Kidney epithelial cell (primary cell): ENCODE measurements around a stretch of chr11.

DNA sequence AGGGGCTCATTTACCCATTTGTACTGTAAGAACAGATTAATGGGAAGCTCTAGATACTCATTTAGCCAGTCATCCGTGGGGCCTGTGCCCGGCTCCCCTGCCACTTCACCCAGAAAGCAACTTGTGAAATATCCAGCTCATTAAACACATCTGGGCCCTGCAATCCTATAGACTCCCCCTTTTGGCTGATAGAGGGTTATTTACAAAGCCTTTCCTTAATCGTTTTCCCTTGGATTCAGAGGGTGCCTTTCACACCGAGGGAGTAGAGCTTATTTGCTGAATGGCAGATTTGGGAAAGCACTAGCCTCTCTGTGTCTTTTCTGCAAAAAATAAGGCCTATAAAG lies 119.4 kb downstream of the SORL1 start:
- RAMPAGE, long total RNA = no peak
- RRBS = no CpG with 5 or more reads among the region's 4 CpGs

GRCh38 chr11:121578576-121579110 lies 126.5 kb downstream of the SORL1 start:
- RAMPAGE, long total RNA = no peak
- RRBS = no CpG with 5 or more reads among the region's 6 CpGs

DNA sequence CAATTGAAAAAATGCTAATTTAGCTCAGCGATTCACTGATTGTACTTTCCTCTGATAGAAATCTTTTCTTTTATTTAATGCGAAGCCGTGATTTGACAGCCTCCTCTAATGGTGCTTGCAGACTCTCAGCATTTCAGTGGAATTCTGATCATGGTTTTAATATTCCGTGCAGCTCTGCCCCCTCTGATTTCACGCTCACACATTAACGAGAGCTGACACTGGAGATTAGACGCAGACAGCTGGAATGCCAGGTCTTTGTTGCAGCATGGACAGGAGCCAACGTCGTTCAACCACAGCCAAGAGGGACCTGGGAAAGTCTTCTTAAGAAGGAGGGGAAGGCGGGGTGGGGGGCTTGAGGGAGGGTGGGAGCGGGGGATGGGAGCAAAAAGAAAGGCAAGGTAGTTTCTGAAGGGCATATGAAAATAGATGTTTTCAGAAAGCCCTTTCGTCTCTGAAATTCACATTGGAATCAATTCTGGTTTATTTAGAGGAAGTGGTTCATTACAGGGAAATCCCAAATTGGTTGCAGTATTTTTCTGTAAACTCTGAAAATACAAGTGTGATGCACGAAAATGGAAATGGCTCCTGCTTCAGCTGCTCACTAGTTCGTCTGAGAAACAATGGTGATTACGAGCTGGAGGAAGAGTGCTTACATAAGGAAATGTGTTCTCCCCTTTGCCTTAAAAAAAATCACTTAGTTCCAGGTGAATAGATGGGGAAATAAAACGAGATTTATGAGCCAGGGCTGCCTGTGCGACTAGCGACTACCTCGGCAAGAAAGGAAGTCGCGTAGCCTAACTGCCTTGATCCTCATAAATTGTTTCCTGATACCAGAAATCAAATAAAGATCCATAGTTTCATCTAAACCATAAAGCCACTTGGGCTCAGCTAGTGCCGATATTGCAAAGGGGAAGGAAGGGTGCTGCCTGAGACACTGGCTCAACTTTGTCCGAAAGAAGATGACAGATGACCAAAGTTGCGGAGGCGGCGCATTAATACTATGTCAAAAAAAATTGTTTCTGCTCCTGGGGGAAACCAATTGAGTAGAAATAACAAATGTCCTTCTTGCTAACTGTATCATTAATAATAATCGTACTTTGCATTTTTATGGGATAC lies 186.1 kb downstream of the BLID start:
- RAMPAGE, long total RNA = no peak
- RRBS = no CpG with 5 or more reads among the region's 27 CpGs

GRCh38 chr11:122047098-122047304 lies 69.0 kb downstream of the BLID start:
- RAMPAGE, long total RNA = no peak
- RRBS = no CpG with 5 or more reads among the region's 2 CpGs

GRCh38 chr11:122152072-122152432 lies 36.0 kb upstream of the BLID start:
- RAMPAGE, long total RNA = no peak
- RRBS = no CpG with 5 or more reads among the region's 6 CpGs

- RAMPAGE, long total RNA = no peak
- RRBS = no CpG with 5 or more reads among the region's 10 CpGs
These were observed 40.2 kb upstream of the BLID start for GRCh38 chr11:122156136-122156673.

GRCh38 chr11:122202023-122202718 lies 86.2 kb upstream of the BLID start:
- RAMPAGE, long total RNA = no peak
- RRBS = no CpG with 5 or more reads among the region's 9 CpGs

DNA sequence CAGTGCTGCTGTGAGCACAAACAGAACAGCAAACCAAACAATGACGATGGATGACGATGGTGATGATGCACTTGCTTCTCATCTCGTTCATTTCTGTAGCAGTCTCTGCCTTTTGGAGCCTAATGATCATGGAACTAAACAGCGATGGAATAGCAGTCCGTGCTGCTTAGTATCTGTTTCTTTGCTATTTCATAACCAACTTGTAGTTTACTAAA lies 220.7 kb upstream of the BLID start:
- RAMPAGE, long total RNA = no peak
- RRBS = no CpG with 5 or more reads among the region's 5 CpGs

DNA sequence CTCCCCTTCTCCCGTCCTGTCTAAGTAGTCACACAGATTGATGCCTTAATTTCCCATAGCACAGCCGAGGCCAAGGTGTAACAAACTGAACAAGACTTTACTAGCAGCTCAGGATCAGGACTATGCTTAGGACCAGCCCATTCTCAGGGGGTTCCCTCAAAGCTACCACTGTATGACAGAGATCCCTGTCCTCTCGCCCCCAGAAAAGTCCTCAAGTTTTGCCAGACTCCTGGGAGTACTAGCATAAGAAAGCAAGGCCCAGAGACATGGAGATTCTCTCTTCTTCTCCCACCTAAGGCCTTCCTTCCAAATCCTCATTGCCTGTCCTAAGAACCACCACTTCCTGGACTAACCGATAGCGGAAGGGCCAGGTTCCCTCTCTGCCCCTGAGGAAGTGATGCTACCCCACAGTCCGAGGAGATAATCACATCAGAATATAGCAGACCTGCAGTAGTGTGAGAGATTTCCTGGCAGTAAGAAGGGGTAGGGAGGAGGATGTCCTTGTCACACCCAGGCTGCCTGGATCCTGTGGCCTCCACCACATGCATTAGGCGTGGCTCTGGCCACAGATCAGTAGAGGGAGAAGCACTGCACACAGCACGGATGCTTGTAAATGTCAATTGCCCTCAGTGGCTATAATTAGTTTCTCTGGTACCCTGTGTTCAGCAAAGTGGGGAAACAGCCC lies 61.6 kb downstream of the UBASH3B start:
- RAMPAGE, long total RNA = no peak
- RRBS = no CpG with 5 or more reads among the region's 8 CpGs

DNA sequence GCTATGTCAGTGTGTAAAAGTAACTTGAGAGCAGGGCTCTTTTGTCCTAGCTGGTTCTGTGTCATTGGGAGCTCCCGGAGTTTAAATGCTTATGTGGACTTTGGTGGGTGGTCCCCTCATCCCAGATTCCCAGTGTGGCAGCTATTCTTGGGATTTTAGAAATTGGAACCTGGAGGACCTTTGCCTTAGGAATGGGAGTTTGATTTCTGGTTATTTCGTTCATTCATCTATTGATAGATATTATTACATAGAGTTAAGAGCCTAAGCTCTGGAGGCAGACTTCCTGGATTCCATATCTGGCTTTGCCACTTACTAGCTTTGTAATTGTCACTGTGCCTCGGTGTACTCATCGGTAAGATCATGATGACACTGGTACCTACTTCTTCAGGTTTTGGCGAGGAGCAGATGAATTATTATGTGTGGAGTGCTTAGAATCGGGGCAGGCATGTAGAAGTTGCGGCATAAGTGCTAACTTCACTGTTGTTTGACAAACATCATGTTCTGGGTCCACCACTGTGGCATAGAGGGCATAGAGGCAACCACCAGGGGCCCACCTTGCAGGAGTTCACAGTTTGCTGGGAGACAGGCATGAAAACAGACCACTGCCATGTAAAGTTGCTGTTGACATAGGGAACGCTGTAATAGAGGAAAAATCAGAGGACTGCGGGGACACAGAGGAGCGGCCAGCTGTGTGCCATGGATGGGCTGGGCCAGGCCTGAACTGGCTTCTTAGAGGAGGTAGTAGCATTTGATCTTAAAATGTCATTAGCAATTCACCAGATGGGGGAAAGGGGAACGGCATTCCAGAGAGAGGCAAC lies 68.6 kb downstream of the UBASH3B start:
- RAMPAGE, long total RNA = no peak
- RRBS = no CpG with 5 or more reads among the region's 11 CpGs

- RAMPAGE, long total RNA = no peak
- RRBS = no CpG with 5 or more reads among the region's 7 CpGs
These were observed 61.8 kb upstream of the CRTAM start for GRCh38 chr11:122776260-122777054.

GRCh38 chr11:123003325-123003847 lies 21.8 kb upstream of the BSX start:
- RAMPAGE, long total RNA = no peak
- RRBS = no CpG with 5 or more reads among the region's 7 CpGs

DNA sequence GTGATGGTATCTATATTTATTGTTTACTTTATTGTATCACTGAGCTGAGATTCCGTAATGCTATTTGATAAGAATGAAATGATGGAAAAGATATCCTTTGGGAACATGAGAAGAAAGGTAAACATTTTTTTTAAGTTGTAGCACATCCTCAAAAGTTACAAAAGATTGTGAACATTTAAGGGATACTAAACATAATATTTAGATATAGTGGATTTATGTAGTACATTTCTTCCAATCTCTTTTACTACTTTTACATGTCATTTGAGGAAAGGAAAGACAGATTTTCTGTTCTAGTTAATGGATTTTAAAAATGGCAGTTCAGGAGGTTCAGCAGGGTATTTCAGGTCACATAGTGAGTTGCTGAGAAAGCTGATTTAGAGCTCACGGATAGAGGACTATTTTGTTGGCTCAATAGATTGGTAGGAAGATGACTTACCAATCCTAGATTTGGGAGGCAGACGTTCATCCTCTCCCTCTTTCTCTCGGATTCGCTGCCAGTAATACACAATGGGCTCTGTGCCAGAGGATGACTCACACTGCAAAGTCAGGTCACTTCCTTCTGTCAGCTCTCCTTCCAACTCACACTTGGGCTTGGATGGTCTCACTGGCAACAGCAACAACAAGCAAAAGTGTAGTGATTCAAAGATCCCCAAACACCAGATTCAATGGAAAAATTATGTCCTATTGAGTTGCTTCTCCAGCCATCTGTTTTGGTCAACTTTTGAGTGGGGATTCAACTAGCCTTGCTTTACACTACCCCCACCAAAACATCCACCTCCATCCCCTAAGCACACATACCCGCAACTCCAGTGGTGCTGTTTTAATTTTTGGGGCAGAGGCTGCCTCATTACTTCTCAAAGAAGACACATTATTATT lies 21.5 kb upstream of the HSPA8 start:
- RAMPAGE, long total RNA = no peak
- RRBS = no CpG with 5 or more reads among the region's 6 CpGs

DNA sequence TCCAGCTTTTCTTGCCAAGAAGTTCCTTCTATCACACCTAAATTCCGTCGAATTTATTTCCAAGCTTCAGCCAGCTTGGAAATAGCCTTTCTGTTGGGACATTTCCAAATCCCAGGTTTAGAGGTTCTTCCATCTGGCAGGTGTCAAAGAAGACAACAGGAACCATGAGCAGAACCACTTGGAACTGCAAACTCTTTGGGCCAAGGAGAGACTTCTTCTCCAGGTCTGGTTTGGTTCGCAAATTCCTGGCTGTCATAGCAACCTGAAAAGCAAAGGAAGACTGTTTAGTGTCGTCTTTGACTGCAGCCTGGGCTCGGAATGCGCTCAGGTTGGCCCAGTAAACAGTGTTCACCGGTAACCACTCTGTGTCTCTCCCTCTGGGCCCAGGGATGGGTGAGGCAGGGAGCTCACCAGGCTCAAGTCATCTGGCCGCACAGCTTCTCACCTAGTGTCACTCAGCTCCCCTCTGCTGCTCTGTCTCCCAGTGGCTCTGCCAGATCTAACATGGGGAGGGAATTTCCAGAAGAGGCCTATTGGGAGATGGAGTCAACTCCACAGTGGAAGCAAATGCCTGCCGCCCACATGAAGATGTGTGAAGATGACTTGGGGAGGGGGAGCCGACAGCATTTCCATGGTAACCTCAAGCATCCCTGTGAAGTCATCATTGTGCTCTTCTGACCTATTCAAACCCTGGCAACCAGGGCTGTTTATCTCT lies 11.9 kb upstream of the CLMP start:
- RAMPAGE, long total RNA = no peak
- RRBS = no CpG with 5 or more reads among the region's 10 CpGs

DNA sequence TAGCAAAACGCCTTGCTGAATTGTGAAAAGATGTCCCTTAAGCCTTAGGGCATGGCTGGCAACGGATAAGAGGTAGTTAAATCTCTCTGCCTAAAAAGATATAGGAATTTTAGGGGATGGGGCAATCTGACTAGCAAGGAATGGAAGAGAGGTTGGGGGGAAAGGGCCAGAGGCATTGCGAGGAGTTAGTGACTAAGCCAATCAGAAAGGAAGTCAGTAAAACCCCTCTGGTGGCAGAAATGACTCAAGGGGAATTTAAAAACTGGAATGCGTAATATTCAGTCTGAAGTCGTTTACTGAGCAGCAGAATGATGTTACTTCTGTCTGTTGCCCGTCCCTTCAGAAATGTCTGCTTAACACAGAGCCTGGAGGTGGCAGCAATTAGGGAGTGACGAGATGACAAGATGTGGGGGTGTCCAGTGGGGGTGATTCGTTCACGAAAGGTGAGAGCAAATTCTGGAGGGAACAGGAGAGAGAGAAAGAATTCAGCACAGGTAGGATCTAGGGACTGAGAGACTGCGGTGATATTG lies 107.7 kb upstream of the CLMP start:
- RAMPAGE, long total RNA = no peak
- RRBS = no CpG with 5 or more reads among the region's 10 CpGs

DNA sequence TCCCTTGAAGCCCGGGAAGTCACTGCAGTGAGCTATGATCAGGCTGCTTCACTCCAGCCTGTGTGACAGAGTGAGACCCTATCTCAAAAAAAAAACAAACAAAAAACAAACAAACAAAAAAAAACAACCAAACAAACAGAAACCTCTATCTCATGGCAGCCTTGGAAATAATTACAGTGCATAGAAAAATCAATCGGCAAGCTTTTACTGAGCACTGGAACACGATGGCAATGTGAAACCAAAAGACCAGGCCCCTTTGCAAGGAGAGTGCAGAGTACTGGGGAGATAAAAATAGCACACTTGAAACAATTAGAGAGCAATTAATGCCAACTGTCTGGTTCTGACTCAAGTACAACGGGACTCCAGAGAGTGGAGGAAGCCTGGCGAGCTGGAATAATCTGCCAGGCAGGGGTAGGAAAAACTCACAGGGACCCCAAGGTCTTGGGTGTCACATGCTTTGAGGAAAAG lies 112.9 kb upstream of the CLMP start:
- RAMPAGE, long total RNA = no peak
- RRBS = no CpG with 5 or more reads among the region's 5 CpGs

DNA sequence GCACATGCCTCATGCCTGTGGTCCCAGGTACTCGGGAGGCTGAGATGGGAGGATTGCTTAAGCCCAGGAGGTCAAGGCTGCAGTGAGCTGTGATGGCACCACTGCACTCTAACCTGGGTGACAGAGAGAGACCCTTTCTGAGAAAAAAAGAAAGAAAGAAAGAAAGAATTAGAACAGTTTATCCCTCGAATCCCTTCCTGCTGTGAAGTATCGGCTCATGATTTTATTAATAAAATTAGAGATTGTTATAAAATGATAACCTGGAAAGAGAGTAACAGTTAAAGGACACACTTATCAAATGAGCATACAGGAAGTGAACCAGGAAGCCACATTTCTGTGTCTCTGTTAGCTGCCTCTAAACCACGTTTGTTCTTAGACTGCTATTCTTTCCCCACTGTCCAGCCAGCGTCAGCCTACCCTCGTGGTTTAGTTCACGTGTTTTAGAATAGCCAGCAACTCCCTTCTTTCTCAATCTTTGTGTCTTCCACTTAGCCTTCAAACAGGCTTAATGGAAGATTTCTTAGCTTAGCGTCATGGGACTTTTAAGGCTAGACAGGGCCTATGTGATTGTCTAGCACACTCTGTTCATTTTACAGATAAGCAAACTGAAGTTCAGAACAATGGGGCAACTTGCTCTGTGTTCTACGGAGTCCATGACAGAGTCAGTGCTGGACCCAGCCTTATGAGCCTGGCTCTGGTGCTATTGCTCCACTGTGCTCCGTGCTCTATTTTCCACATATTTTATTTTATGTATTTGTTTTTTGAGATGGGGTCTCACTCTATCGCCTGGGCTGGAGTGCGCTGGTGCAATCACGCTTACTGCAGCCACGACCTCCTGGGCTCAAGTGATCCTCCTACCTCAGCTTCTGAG lies 27.1 kb downstream of the GRAMD1B start:
- RAMPAGE, long total RNA = no peak
- RRBS = no CpG with 5 or more reads among the region's 14 CpGs

DNA sequence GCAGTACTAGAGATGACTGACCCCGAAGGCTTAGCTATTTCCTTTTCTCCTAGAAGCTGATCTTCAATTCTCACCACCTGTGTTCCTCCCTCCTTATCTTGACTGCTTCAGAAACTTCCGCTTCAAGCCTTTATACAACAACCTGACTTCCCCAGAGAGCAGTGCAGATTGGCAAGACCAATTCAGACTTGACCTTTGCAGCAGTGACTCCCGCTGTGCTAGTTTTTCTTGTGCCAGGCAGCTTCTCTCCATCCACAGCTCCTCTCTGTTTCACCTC lies 74.2 kb downstream of the GRAMD1B start:
- RAMPAGE, long total RNA = no peak
- RRBS = no CpG with 5 or more reads among the region's 3 CpGs

DNA sequence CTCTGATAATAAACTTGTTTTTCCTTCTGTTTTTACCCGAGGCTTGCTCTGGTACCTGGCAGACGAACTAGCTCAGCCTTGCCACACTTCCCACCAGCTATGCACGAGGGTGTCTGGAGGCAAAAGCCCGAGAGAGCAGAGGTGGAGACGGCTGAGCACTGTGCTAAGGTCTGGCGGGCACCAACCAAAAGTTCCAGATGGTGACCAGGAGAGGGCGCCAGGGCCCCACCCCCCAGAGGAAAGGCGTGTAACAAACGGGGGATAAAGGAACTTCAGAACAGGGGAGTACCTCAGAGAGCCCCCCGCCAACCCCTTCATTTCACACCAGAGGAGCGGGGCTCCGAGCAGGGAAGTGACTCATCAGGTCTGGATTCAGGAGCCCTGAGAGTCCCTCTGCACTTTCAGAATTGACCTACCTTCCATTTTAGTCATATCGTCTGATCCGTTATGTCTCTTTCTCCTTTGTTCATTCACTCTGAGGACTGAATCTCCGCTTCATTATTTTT lies 13.4 kb downstream of the SCN3B start:
- RAMPAGE, long total RNA = no peak
- RRBS = no CpG with 5 or more reads among the region's 15 CpGs

DNA sequence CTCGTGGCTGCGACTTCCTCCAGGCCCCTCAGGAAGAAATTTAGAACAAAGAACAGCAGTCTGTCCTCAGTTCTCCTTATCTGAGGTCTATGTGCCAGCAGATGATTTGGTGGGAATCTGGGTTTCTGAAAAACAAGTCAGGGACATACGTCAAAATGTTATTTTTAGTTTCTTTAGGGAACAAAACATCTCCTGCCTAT lies 8.1 kb downstream of the OR6M1 start:
- RAMPAGE, long total RNA = no peak
- RRBS = no CpG with 5 or more reads among the region's 3 CpGs